ENCODE measurements around a stretch of chr18.

GRCh38 chr18:9810889-9811441 is 74.8 kb upstream of the TXNDC2 start:
- RRBS = no CpG with 5 or more reads among the region's 11 CpGs

DNA sequence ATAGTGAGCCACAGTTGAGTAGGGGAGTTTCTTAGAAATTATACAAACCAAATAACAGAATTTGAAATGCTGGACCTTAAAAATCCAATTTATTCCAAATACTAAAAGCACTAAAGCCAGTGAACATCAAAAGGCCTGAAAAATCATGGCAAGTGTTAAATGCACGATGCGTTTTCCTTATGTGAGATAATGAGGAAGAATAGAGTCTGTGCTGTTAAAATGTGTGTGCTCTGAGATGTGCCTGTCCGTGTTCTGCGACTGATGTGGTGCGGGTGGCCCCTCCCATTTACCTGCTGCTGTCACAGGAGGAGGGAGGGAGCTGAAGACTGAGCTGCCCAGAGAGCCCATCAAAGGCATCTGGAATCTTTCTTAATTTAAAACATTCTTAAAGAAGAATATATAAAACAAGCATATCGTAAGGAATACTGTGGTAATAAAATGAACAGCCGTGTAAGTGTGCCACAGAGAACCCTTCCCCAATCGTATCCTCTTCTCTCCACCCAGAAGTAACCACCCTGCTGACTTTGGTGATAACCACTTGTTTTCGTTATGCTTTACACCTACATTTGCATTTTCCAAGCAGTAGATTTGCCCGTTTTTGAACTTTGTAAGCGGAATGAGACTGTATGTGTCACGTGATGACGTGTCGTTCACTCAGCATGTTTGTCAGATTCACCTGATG is 56.9 kb upstream of the TXNDC2 start:
- RRBS = no CpG with 5 or more reads among the region's 14 CpGs

DNA sequence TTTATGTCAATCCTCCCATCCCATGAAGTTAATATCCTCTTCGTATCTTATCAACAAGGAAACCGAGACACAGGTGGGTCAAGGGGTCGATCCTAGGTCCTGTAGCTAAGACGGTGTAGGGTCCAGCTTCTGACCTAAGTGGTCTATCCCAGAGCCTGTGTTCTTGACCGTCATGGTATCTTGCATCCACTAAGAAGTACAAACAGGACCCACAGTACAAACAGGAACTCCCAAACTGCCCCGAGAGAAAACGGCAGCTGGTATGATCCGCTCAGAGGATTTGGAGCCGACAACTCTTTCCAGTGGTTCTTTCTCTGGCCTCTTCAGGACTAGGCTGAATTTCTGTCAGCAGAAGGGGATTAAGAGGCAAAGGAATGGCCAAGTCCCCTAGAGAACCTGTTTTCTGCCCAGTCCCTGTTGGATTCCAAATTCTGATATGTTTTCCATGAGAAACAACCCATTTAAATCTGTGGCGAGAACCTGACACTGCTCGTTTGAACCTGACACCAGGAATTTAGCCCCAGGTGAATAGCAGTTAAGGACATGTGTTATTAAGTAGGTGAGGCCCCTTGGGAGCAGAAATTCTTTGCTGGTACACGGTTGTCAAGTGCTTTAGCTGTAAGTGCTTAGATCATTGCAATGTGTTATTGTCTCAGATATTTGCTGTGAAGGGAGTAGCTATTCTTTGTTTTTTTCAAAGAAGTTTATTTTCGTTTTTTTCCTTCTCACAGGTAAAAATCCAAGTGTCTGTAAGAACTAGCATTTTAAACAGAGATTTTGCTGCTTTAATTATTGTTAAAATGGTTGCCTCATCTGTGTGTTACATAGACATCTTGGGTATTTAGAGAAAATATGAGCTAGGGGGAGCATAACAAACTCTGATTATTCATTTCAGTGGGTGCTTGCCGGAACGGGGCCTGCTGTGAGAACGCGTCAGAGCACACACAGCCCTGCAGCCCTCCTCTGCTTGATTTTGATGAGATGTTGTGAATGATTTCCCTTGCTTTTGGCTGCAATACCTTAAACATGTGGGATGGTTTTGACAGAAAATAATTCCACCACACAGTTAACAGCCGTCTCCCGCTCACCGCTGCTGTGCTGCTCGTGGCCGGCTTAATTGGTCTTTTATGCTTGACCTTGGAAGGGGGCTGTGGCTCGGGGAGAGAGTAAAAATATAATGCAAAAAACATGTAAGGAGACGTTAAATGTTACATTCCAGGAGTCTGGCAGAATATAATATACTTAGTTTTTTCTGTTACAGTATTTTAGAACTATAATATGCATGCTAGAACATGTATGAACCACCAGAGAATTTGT is 50.3 kb upstream of the TXNDC2 start:
- RRBS = no CpG with 5 or more reads among the region's 24 CpGs

DNA sequence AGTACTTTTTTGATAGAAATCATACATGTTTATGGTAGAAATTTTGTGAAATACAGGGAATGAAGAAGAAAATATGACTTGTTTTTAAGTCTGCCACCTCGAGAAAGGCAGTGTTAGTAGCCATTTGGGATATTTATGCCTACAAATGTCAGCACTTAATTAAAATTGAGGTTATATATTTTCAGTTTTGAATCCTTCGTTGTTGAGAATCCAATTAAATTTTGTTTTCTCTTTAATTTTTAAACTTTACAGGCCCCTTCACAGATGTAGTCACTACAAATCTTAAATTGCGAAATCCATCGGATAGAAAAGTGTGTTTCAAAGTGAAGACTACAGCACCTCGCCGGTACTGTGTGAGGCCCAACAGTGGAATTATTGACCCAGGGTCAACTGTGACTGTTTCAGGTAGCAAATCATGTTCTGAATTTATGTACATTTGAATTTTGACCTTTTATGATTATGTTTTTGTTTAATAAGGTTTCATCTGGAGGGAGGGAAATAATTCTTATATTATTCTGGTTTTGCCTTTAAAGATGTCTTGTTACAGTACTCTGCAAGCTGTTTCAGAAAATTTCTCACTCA is 17.8 kb downstream of the VAPA start:
- RRBS = no CpG with 5 or more reads among the region's 6 CpGs

- RRBS = no CpG with 5 or more reads among the region's 8 CpGs
Observed at GRCh38 chr18:9936330-9937217, 22.8 kb downstream of the VAPA start.

DNA sequence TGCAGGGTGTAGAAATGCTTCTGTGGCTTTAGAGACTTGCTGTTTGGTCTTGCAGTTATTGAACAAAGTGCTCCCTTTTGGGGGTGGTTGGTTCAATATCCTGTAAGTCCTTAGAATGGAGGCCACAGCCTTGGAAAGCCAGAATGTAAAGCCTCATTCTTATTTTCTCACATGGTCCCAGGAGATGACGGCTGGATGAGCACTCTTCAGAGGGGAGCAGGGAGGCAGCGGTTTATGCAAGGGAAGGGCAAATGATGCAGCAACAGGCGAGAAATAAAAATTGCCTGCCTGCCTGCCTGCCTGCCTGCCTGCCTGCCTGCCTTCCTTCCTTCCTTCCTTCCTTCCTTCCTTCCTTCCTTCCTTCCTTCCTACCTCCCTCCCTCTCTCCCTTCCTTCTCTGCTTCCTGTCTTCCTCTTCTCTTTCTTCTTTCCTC is 148.8 kb downstream of the VAPA start:
- RRBS = no CpG with 5 or more reads among the region's 3 CpGs

DNA sequence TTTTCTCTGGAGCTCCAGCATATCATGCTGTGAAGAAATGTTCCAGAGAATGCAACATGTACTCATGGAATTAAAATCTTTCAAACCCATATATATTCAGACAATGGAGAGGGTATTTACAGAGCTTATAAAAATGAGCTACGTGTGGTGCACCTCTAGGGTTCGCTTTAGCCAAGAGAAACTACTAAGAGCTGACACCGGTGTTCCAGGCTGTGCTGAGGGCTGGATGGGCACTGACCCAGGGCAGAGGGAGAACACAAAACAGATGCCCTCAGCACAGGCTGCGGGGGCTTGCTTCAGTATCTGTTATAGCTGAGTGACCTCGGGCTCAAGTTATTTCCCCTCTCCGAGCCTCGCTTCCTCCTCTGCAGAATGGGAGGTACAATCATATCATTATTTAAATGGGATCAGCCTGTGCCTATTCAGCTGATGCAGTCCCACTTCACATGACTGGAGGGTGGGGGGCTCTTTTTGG is 156.2 kb upstream of the APCDD1 start:
- RRBS = no CpG with 5 or more reads among the region's 7 CpGs

DNA sequence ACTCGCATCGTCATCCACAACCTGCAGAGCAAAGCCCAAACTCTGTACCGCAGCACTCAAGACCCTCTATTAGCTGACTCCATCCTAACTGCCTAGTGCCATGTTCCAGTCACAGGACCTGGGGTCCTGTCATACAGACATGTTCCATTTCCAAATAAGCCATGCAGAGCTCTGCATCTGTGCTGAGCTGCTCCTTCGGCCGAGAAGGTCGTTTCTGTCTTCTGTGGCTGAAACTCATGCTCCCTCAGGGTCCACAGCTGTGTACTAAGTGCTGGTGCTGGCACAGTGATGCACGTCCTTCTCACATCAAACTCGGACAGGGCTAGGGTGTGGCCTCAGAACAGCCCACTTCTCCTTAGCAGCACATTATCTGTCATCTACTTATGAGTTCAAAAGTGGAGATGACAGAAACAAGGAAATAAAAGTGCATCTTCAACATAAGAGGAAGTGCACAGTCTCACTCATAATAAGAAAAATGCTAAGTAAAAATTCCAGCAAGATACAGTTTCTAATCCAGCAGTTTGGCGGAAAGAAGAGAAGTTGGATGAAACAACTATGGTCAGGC is 53.9 kb upstream of the APCDD1 start:
- RRBS = no CpG with 5 or more reads among the region's 9 CpGs

DNA sequence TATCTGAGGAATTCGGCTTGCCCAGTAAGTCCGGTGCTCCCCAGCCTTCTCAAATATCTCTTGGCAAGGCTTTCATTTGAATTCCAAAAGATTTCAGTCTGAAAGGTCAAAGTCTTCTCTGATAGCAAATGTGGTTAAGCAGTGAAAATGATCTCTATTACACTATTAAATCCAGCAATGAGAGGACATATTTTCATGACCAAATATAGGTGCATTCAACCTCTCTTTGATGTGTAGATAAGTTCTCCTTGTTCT is 27.8 kb downstream of the PIEZO2 start:
- RRBS = no CpG with 5 or more reads among the region's 2 CpGs

GRCh38 chr18:11689992-11690567 is 1.0 kb downstream of the GNAL start:
- RRBS = 2% methylated on average over 9 of the region's 30 CpGs

DNA sequence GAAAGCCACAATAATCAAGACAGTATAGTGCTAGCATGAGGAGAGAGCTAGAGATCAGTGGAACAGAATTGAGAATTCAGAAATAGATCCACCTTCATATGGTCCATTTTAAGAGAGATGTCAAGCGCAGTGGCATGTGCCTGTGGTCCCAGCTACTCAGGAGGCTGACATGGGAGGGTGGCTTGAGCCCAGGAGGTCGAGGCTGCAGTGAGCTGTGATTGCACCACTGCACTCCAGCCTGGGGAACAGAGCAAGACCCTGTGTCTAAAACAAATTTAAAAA is 37.7 kb upstream of the CHMP1B start:
- RRBS = no CpG with 5 or more reads among the region's 2 CpGs

DNA sequence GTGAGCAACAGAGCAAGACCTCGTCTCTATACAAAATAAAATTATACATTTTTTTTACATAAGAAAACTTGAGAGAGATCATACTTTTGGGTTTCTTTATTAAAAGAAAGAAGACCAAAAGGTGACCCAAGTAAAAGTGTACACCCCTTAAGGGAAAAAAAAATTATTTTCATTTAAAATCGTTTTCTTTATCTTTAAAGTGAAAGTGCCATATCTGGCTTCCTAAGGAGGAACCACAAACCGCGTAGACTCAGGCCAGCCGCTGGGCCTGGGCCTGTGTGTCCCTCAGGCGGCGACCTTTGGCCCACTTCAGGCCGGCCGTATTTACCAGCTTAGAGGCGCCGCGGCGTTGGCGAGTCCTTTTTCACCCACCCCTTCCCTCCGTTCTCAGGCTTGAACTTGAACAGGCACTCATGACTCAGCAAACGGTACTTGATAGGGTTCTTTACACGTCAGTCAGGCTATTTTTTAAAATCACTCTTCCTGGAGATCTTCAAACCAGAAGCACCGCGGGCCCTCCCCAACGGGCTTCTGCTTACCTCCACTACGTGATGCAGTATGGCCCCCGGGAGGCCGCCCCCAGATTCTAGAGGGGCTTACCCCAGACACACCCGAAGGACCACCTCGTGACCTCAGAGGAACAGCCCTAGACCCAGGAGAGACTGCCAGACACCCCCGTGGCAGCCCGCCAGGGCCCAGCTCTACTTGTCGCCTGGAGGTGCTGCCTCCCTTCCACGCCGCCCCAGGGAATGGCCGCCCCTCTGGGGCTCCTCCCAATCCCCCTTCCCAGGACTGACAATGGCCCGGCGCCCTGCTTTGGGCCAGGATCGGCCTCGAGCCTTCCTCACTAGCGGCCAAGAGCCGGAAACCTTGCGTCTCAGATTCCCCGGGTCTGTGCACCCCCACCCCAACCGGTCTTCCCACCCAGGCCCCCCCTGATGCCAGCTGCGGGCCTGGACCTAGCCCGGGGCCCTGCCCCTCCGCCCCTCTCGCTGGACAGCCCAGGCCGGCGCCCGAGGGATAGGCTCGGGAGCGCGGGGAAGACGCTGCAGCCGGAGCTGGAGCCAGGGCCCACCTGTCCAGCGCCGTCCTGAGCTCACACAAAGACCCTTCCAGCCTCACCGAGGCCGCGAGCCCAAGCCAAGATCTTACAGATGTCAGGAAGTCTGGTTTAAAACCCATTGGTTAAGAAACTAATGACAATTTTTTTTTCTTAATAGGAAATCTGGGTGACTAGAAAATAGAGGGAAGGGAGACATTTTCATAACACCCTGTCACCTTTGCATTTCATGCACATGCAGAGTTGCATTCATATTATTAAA is 33.8 kb upstream of the IMPA2 start:
- RRBS = 52% methylated on average over 19 of the region's 57 CpGs

GRCh38 chr18:12030238-12031013 is 49.1 kb downstream of the IMPA2 start:
- RRBS = 92% methylated on average over 3 of the region's 23 CpGs

GRCh38 chr18:12280106-12280545 is 26.0 kb downstream of the CIDEA start:
- RRBS = no CpG with 5 or more reads among the region's 7 CpGs

DNA sequence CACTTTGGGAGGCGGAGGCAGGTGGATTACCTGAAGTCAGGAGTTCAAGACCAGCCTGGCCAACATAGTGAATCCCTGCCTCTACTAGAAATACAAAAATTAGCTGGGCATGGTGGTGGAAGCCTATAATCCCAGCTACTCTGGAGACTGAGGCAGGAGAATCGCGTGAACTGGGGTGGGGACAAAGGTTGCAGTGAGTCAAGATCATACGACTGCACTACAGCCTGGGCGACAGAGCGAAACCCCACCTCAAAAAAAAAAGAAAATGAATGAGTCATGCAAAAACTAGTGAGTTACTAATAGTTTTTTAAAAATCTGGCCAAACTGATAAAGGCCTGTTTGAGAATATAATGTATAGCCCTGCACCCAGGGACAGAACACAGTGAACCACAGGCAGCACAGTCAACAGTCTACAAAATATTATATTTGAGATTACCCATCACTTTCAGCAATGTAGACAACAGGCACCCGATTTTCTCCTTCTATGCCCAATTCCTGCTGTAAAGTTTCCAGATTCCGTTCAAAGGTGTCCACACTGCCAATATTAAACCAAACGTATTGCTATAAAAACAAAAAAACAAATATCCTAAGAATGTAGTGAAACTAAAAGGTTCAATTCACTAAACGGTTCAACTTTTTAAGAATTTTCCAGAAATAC is 17.4 kb downstream of the AFG3L2 start:
- RRBS = no CpG with 5 or more reads among the region's 10 CpGs

GRCh38 chr18:12479563-12480181 is 71.9 kb downstream of the PRELID3A start:
- RRBS = no CpG with 5 or more reads among the region's 3 CpGs

DNA sequence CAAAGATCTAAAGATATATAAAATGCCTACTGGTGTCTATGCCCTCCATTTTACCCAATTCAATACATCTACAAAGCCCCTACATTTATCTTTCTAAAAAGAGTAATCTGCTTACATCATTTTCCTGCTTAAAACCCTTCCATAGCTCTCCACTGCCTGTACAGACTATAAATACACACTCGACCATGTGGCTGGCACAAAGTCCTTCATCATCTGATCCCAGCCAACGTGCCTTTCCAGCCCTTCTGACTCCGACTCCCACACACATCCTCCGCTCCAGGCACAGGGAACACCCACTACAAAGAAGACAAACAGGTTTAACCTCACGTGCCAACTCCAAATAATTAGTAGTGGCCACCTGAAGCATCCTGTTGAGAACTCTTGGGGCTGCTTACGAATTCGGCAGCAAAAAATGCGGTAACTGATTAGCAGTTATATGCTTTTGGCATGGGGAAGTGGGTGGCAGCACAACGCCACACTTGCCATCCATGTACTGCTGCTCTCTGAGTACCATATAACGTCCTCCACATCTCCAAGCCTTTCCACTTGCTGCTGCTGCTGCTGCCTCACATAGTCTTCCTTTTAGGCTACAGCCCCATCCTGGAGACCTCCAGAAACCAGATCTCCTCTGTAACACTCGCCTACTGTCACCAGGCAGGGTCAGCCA is 12.1 kb downstream of the SPIRE1 start:
- RRBS = no CpG with 5 or more reads among the region's 11 CpGs

- RRBS = 2% methylated on average over 9 of the region's 47 CpGs
Observed at GRCh38 chr18:12656529-12657363, 1.2 kb downstream of the SPIRE1 start.

GRCh38 chr18:12720323-12720866 is 17.6 kb downstream of the PSMG2 start:
- RRBS = no CpG with 5 or more reads among the region's 7 CpGs

- RRBS = no CpG with 5 or more reads among the region's 6 CpGs
Observed at GRCh38 chr18:12993466-12994756, 2.7 kb downstream of the CEP192 start.

Measured in AG09319 (cell line).